AG08470 (cell line): Measurements from ENCODE around the gene RCE1.

GRCh38 chr11:66100181-66101589 is 30.6 kb downstream of the PACS1 start:
- RRBS, result no CpG with 5 or more reads among the region's 18 CpGs

DNA sequence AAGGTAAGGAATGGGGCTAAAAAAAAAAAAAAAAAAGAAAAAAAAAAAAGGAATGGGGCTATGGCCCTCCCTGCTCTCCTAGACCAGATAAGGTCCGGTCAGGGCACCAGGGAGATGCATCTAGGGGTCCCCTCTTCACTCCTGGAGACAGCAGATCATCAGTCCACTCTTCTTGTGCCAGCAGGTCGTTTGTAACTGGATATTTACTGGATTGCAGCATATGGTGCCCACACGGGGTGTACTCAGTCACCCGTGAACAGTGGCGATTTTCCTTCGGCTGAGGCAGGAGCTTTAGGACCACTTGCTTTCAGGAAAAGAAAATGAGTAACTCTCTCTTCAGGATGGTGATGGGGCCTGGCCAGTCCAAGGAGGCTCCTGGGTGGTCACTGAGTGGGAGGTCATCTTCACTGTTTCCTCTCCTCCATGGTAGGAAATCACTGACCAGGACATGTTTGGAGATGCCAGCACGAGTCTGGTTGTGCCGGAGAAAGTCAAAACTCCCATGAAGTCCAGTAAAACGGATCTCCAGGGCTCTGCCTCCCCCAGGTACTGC is 27.3 kb upstream of the KLC2 start:
- RRBS, result no CpG with 5 or more reads among the region's 9 CpGs

GRCh38 chr11:66244411-66244852 is 13.1 kb upstream of the KLC2 start:
- RRBS, result 85% methylated on average over 3 of the region's 7 CpGs

GRCh38 chr11:66266891-66267259 is 1.6 kb upstream of the RAB1B start:
- RRBS, result 36% methylated on average over 1 of the region's 8 CpGs

- RRBS, result no CpG with 5 or more reads among the region's 11 CpGs
These were observed 1.7 kb upstream of the CNIH2 start for GRCh38 chr11:66276147-66276761.

DNA sequence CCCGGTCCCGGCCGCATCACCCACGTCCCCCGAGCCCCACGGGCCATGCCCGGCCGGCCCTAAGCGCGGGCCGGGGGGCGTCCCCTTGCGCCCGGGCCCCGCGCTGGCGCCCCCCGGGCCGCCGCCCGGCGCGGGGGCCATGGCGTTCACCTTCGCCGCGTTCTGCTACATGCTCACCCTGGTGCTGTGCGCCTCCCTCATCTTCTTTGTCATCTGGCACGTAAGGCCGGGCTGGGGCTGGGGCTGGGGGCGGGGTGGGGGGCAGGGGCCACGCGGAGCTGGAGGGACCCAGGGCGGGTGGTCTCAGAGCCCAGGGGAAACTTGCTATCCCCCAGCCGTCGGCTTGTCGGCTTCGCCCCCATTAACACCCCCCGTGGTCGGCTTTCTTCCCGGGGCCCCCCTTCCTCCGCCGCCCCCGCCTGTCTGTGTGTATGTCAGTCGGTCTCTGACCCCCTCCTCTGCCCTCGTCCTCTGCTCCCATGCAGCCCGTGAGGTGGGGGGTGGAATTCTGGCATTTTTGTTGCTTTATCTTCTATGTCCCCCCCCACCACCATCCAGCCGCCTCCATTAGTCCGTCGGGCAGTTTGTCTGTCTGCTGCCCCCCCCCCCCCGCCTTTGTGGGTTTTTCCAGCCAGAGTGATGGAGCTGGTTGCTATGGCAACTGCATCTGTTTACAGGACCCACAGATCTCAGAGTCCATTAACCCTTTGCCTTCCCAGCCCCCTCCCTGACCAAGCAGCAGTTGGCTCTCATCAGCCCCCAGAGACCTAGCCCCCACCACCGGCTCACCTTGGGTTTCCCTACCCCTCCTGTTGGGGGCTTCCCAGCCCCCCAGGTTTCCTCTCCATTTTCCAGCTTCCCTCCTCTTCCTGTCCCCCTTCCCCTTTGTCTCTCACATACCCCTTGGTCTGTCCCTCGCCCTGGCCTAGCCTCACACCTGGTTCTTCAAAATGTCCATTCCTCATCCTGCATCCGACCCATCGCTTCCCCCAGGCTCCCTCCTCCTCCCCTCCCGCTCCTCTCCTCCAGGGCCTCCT is 661 bp downstream of the CNIH2 start:
- RRBS, result 2% methylated on average over 16 of the region's 56 CpGs

DNA sequence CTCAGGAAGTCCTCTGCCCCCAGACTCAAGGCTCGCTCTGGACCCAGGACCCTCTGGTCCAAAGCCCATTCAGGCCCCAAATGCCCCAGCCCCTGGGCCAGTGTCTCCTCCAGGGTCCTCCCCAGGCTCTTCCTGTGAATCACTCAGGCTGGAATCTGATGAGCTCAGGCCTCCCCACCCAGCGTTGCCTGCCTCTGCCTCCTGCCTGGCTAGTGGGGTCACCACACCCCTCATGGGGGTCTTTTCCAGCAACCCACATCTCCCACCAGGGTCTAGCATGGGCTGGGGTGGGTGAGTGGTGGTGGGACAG is 9.1 kb downstream of the RIN1 start:
- RRBS, result no CpG with 5 or more reads among the region's 2 CpGs

GRCh38 chr11:66359420-66360057 is 12.0 kb downstream of the SLC29A2 start:
- RRBS, result no CpG with 5 or more reads among the region's 6 CpGs

GRCh38 chr11:66373154-66373672 is 1.7 kb upstream of the SLC29A2 start:
- RRBS, result no CpG with 5 or more reads among the region's 5 CpGs

- RRBS, result no CpG with 5 or more reads among the region's 16 CpGs
These were observed 341 bp upstream of the MRPL11 start for GRCh38 chr11:66438920-66439458.

GRCh38 chr11:66618077-66618436 is 1.6 kb downstream of the RBM14 start:
- RRBS, result no CpG with 5 or more reads among the region's 1 CpG

GRCh38 chr11:66627973-66628992 is 10.2 kb upstream of the RBM4 start:
- RRBS, result no CpG with 5 or more reads among the region's 10 CpGs

DNA sequence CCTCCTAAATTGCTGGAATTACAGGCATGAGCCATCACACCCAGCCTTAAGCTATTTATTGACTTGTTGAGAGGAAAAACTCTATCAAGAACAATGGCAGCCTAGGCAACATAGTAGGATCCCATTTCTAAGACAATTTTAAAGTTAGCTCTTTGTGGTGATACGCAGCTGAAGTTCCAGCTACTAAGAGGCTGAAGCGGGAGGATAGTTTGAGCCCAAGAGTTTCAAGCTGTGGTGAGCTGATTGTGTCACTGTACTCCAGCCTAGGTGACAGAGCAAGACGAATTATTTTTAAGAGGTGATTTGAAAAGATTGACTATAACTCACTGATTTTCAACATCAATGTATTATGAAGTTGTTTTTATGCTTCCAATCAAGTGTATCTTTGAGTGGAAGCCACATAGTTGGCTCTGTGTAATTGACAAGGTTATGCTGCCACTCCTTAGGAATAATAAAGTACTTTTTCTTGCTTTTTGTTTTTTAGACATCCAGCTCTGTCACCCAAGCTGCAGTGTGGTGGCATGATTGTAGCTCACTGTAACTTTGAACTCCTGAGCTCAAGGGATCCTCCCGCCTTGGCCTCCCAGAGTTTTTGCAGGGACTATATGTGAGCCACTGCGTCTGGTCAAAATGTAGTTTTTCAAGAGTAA is 10.9 kb downstream of the RBM4 start:
- RRBS, result no CpG with 5 or more reads among the region's 5 CpGs

- RRBS, result 86% methylated on average over 1 of the region's 25 CpGs
These were observed 9.0 kb downstream of the RBM4B start for GRCh38 chr11:66668563-66669248.

GRCh38 chr11:66708109-66708442 is 20.9 kb downstream of the SPTBN2 start:
- RRBS, result no CpG with 5 or more reads among the region's 19 CpGs

GRCh38 chr11:66843114-66844014 is at the start of gene RCE1:
TSS of gene RCE1 (plus strand) at chr11:66843441.
- RRBS, result 1% methylated on average over 36 of the region's 84 CpGs

DNA sequence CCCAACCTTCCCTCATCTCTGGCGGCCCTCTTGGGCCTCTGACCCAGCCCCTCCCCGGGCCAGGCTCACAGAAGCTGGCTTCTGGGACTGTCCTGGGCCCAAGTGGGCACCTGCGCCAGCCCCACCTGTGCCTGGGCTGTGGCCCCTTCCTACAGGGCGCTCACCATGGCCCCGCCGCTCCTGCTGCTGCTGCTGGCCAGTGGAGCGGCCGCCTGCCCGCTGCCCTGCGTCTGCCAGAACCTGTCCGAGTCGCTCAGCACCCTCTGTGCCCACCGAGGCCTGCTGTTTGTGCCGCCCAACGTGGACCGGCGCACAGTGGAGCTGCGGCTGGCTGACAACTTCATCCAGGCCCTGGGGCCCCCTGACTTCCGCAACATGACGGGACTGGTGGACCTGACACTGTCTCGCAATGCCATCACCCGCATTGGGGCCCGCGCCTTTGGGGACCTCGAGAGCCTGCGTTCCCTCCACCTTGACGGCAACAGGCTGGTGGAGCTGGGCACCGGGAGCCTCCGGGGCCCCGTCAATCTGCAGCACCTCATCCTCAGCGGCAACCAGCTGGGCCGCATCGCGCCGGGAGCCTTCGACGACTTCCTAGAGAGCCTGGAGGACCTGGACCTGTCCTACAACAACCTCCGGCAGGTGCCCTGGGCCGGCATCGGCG is 848 bp downstream of the LRFN4 start:
- RRBS, result 95% methylated on average over 10 of the region's 41 CpGs

DNA sequence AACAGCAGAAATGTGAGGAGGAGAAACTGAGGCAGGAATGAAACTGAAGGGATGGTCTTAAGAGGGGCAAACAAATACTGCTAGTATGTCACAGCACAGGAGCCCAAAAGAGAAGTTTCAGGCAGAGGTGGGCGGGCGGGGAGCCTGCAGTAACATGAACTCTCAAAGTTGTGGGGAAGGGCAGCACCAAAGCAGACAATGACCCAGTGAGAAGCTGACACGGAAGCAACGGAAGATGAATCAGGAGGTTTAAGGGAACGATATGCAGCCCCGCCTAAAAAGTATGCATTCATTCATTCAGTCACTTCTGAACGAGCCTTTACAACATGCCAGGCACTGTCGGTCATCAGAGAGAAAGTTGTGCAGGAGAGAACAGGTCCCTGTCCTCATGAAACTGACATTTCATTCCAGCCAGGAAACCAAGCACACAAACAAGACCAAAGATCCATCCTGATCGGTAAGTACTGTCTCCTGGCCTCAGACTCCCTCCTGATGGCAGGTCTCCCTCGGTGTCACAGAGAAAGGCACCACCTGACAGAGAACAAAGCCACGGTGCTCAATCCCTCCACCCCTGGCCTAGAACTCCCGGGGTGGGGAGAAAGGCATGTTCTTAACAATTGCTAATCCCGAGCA is 49.2 kb downstream of the LRFN4 start:
- RRBS, result no CpG with 5 or more reads among the region's 13 CpGs

DNA sequence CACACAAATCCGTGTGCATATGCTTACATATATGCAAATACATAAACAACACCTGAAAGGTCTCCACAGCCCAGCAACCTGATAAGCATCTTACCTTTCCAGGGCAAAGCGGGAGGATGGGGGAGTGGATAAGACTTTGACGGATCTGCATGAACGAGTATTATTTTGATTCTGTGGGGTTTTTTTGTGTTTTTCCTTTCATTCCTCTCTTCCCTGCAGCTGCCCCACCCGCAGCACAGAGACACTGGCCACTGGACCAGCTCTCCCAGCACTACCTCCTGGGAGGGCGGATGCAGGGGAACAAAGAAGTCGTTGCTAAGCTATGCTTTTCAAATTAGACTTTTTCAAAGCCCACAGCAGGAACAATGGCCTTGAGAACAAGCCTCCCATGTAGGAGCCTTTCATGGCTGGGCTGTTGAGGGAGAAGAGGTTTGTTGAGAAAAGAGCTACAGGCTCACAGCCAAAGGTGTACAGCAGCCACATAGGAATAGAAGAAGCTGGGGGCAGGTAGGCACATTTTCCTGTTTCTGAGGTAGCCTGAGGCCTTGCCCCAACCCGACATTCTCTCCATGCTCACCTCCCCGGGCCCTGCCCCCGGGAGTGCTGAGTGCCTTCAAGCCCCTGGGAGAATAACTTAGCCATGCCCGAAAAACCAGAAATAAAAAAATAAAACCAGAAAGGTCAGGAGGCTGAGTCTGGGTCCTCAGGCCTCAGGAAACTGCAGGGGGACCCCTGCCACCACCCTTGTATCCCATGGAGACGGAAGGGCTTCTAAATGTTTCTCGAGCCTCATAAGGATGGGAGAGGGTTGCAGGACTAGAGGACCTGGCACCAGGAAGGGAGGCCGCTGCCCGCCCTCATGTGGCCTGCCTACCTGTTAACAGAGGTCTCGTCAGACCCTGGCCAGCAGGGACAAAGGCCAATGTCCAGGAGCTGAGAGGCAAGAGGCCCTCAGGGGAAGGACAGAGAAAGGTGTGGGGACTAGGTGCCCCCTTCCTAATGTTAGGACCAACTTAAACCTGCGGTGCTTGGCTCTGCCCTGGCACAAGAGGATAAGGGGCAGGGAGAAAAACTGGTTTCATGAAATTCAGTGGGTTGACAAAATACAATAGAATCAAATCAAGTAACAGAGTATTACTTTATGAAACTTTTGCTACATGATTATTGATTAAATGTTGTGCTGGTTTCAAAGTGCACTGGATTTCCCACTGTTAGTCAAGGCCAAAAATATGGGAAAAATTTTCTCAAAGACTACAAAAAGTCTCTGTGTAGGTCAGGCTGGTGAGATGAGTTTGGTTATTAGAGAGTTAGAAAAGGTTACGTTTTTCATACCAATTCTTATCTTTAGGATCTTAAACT is 20.3 kb upstream of the SYT12 start:
- RRBS, result no CpG with 5 or more reads among the region's 18 CpGs

- RRBS, result no CpG with 5 or more reads among the region's 7 CpGs
These were observed 16.5 kb upstream of the SYT12 start for GRCh38 chr11:67006366-67006885.